ENCODE results near the gene FBXO28.

- PRO-cap: no peak
These were observed 105.3 kb downstream of the SUSD4 start for GRCh38 chr1:223258725-223259091.

GRCh38 chr1:223340879-223341704 lies 22.9 kb downstream of the SUSD4 start:
- PRO-cap: no peak

DNA sequence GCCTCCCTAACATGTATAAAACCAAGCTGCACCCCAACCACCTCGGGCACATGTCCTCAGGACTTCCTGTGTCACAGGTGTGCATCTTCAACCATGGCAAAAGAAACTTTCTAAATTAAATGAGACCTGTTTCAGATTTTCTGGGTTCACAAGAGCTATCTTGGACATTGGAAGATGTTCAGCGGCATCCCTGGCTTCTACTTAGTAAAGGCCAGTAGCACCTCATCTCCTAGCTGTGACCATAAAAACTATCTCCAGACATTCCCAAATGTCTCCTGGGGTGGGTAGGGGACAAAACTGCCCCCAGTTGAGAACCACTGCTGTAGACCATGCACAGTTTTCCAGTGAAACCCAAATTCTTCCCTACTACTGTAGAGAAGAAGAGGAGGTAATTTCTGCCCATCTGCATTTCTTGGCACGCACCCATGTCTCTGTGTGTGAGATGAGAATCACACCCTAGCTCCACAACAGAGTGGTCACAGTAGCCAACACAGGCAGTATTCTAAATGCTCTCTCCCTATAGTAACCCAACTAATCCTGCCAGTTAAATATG lies 1.4 kb upstream of the CAPN2 start:
- PRO-cap: no peak

- PRO-cap: unidirectional peak, plus-strand start at chr1:223748562
These were observed 35.9 kb downstream of the CAPN2 start for GRCh38 chr1:223748175-223748669.

DNA sequence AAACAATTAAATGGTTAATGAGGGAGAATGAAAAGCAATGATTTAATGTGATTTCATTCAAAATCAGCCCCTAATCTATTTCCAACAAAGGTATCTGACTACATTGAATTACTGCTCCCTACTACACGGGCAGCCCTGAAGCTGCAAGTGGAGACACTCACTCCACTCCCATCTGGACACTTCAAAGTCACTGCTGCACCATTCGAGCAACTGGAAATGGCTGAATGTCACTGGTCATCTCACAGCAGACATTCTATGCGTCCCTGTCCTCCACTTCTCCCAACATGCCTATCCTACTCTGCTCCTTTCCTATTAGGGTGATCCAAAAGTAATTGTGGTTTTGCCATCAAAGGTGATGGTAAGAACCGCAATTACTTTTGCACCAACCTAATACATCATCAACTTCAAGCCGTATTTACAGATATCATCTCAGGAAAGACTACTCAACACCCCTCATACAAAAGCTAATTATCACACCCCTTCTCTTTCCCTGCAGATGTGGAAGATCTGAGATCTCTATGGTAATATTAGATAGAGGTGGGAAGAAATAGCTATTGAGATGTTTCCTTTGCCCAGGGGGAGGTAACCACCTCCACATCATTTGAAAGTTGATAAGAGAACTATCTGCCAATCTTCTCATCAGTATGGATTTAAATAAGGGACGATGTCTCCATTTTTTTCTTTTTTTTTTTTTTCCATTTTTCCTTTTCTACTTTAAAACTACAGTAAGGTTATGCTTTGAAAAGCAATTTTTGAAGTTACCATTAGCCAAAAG lies 7.2 kb downstream of the TP53BP2 start:
- PRO-cap: no peak

DNA sequence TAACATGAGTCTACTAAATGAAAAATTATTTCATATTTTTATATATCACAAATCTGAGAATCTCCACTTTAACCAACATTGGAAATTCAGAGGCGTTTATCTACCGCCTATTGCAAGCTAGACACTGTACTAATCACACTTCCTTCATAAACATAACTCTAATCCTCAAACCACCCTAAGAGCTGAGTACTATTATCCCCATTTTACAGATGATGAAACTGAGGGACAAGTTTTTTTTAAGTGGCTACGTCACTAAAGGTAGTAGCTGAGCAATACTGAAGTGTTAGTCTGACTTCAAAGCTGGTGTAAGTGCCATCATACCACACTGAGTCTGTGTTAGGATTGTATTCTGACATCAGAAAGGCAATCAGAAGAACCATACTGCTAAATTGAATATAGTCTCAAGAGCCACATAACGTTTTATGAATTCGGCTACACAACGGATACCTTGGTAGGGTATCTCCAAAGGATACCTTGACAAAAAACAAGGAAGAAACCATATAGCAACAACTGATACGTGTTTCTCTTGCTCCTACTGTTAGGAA lies 1.8 kb downstream of the TP53BP2 start:
- PRO-cap: no peak

GRCh38 chr1:224113624-224114372 lies at the start of gene FBXO28:
FBXO28 (plus strand) TSS chr1:224114111.
- PRO-cap: bidirectional peak, plus-strand start at chr1:224114119, minus-strand start at chr1:224114046

GRCh38 chr1:224168668-224169513 lies 14.1 kb upstream of the DEGS1 start:
- PRO-cap: no peak

DNA sequence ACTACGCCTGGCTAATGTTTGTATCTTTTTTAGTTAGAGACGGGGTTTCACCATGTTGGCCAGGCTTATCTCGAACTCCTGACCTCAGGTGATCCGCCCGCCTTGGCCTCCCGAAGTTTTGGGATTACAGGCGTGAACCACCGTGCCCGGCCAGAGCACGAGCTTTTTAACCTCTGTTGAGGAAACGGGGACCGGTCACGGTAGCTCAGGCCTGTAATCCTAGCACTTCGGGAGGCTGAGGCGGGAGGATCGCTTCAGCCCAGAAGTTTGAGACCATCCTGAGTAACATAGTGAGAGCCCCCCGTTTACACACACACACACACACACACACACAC lies 1.6 kb downstream of the DEGS1 start:
- PRO-cap: no peak

GRCh38 chr1:224186807-224187052 lies 3.7 kb downstream of the DEGS1 start:
- PRO-cap: no peak

DNA sequence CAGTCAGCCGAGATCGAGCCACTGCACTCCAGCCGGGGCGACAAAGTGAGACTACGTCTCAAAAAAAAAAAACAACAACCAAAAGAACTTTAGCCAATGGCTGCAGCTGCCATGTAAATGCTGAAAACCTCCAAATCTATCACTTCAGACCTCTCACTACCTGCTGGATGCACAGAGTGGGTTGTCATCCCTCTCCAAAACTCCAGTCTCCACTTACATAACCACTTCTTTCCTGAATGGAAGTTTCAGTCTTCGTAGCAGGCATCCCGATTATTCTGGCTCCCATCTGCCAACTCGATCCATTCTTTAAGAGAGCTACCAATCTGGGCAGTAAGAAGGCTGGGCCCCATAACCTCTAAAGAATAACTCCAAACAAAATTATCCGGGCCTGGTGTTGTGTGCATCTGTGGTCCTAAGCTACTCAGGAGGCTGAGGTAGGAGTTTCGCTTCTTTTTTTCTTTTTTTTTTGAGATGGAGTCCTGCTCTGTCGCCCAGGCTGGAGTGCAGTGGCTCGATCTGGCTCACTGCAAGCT lies 12.1 kb downstream of the DEGS1 start:
- PRO-cap: no peak

- PRO-cap: no peak
These were observed 23.4 kb downstream of the CNIH4 start for GRCh38 chr1:224379999-224380645.

GRCh38 chr1:224394642-224394998 lies 37.9 kb downstream of the CNIH4 start:
- PRO-cap: no peak

DNA sequence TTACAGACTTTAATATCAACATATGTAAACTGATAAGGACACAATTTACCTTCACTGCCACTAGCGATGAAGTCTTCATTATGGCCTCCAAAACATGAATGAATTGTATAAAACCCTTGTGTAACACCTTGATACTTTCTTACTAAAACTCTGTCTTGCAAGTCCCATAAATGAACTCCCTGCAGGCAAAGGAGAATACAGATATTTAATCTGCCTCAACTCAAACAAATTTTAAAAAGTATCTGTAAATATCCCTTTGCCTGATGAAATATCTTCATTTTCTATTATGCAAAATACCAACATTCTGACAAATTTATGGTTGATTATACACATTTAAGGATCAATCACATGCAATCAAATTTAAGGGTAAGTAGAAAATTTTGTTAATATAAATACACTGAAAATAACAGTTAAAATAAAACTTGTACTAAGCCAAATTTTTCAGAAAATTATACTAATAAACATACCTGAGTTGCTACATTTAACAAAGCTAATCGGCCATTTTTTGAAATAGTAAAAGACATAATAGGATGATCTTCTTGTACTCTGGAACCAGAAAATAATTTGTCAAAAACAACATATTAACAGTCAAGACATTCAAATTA lies 36.4 kb downstream of the WDR26 start:
- PRO-cap: no peak

DNA sequence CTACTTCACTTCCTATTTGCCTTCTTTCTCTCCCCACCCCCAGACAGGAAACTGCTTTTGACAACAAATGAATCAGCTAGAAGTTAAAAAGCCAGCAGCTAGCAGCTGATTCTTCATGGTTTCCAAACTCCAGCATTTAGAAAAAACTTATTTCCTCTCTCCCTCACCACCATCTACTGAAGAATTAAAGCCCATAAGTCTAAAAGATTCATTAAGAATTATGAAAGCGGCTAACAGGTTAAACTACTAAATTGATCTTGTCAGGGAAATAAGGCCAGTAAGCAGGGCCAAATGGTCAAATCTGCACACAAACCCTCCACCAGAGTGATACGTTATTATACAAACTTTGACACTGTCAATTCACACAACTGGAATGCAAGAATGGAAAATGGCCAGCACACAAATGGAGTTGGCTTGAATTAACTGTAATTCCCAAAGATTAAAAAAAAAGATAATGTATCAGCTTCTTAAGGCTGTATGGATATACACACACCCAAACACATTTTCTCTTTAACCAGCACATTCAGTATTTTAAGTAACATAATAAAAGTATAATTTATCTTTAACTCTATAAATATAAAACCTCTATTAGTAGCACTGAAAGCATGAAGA lies 3.9 kb downstream of the WDR26 start:
- PRO-cap: no peak

GRCh38 chr1:224438891-224439628 lies 4.5 kb upstream of the WDR26 start:
- PRO-cap: no peak

DNA sequence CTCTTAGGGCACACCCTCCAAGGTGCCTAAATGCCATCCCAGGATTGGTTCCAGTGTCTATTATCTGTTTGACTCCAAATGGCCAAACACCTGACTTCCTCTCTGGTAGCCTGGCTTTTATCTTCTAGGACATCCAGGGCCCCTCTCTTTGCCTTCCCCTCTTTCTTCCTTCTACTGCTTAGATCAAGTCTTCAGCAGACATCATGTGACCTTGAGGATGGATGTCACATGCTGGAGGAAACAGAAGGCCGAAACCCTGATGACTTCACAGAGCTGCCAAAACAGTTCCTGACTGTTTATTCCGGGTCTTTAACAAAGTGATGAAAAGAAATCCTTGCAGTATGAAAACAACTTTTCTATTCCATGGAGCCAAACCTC lies 24.4 kb upstream of the WDR26 start:
- PRO-cap: unidirectional peak, minus-strand start at position 173 of the sequence

- PRO-cap: no peak
These were observed 116.3 kb downstream of the CNIH3 start for GRCh38 chr1:224732168-224733005.

DNA sequence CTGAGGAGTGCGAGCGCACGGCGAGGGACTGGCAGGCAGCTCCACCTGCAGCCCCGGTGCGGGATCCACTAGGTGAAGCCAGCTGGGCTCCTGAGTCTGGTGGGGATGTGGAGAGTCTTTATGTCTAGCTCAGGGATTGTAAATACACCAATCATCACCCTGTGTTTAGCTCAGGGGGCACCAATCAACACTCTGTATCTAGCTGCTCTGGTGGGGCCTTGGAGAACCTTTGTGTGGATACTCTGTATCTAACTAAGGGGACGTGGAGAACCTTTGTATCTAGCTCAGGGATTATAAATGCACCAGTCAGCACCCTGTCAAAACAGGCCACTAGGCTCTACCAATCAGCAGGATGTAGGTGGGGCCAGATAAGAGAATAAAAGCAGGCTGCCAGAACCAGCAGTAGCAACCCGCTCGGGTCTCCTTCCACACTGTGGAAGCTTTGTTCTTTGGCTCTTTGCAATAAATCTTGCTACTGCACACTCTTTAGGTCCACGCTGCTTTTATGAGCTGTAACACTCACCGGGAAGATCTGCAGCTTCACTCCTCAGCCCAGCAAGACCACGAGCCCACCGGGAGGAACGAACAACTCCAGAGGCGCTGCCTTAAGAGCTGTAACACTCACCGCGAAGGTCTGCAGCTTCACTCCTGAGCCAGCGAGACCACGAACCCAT lies 45.4 kb upstream of the LBR start:
- PRO-cap: no peak

- PRO-cap: no peak
These were observed 102.6 kb upstream of the LBR start for GRCh38 chr1:225530332-225530885.